Jurkat, Clone E6-1 (cell line): ENCODE data around the gene CHRDL2.

DNA sequence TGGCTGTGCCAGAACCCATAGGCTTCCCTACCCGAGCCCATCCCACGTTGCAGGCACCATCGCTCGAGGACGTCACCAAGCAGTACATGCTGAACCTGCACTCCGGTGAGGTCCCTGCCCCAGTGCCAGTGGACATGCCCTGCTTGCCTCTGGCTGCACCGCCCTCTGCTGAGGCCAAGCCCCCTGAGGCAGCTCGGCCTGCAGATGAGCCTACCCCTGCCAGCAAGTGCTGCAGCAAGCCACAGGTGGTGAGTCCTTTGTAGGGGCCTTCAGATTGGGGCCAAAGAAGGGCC lies 3.5 kb downstream of the ARHGEF17 start:
- RRBS = no CpG with 5 or more reads among the region's 8 CpGs

DNA sequence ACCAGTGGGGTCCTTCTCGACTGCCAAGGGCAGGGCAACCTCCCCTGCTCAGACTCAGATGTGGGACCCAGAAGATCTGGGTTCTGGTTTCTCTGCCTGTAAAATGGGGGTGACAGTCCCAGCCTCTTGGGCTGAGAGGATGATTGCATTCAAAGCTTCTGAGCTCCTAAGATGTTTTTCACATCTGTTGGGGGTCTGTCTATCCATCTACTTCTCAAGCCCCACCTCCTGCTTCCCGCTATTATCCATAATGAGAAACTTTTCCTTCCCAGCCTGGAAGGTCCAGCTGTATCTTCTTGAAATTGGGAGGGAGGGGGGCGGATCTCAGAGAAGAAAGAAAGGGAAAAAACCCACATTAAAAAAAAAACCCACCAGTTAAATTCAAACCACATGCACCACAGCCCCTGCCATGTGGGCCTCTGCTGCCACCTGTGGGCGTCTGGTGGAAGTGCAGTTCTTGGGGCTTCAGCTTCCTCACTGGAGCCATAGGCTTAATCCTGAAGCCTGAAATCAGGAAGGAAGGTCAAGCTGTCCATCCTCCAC lies 27.2 kb downstream of the ARHGEF17 start:
- RRBS = no CpG with 5 or more reads among the region's 4 CpGs

GRCh38 chr11:73348482-73348961 lies 27.7 kb upstream of the RELT start:
- RRBS = no CpG with 5 or more reads among the region's 3 CpGs

GRCh38 chr11:73378898-73380055 lies 3.1 kb downstream of the RELT start:
- RRBS = no CpG with 5 or more reads among the region's 15 CpGs

GRCh38 chr11:73380189-73380609 lies 4.0 kb downstream of the RELT start:
- RRBS = no CpG with 5 or more reads among the region's 8 CpGs

GRCh38 chr11:73398127-73399006 lies 22.2 kb downstream of the RELT start:
- RRBS = no CpG with 5 or more reads among the region's 8 CpGs

DNA sequence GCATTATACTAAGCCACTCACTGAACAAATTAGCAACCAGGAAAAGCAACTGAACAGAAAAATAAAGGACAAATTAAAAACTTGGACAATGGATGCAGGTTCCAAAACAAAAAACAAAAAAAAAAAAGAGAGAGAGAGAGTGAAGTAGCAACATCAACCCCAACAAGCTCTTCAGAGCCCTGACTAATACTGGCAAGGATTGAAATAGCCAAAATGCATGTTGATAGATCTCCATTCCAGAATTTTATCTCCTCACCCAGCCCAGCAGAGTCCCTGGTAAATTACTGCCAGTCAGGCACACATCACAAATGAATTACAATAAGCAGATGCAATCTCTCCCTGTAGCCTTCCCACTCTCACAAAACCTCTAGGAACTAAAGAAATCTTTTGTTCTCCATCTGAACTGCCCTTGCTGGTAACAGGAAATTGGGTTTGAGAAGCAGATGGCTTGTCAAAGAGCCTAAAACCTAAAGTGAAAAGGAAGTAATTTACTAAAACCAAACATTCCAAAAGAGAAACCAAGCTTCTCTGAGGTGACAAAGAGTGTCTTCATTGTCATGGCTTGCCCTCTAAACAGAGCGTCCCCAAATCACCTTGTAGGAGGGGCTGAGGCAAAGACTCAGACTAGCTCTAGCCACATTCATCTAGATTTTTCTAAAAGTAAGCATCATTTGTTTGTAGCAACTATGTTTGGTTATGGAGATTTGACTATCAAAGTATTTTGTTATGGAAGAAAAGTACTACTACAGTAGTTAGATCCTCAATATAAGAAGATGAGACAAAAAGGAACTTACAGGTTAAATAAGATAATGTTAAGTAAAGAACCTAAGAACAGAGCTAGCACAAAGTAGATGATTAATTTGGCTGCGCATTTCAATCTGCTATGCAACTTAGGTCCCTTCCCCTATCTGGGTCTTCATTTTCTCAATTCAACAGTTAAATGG lies 59.4 kb downstream of the FAM168A start:
- RRBS = no CpG with 5 or more reads among the region's 2 CpGs

DNA sequence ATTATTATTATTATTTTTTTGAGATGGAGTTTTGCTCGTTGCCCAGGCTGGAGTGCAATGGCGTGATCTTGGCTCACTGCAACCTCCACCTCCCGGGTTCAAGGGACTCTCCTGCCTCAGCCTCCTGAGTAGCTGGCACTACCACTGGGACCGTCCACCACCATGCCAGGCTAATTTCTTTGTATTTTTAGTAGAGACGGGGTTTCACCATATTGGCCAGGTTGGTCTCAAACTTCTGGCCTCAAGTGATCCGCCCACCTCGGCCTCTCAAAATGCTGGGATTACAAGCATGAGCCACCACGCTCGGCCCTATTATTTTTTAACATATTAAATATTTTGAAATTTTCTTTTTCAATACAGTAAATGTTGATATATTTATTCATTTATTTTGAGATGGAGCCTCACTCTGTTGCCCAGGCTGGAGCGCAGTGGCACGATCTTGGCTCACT lies 5.9 kb downstream of the RAB6A start:
- RRBS = no CpG with 5 or more reads among the region's 11 CpGs

DNA sequence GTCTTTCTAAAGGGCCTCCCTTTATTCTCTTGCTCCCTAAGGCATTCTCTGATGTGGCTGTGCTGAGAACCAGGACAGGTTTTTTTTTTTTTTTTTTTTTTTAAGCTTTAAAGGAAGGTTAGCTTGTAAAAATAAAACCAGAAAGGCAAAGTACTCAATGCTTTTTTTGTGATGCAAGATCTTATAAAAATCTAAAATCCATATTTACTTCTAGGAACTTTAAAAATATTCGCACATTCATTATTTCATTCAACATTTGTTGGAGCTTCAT lies 2.8 kb upstream of the MRPL48 start:
- RRBS = no CpG with 5 or more reads among the region's 1 CpG

DNA sequence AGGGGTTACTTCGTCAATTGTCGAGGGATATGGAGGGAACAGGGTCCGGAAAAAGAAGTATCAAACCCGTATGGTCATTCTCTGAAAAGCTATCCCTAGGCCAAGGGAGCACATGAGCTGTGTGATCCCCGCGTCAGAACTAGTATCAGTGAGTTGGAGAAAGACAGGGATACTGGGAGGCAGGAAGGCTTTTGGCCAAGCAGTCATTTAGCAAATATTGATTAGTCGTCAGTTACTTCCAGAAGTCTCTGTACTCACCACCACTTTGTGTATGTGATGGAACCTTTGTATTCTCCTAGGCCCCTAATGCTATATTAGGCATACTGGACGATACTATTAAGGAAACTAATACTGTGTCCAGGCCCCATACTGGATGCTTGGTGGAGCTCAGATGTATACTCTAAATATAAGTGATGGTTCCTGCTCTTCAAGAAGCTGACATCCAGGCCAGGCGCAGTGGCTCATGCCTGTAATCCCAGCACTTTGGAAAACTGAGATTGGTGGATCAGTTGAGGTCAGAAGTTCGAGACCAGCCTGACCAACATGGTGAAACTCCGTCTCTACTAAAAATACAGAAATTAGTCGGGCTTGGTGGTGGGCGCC lies 461 bp downstream of the PAAF1 start:
- RRBS = no CpG with 5 or more reads among the region's 13 CpGs

DNA sequence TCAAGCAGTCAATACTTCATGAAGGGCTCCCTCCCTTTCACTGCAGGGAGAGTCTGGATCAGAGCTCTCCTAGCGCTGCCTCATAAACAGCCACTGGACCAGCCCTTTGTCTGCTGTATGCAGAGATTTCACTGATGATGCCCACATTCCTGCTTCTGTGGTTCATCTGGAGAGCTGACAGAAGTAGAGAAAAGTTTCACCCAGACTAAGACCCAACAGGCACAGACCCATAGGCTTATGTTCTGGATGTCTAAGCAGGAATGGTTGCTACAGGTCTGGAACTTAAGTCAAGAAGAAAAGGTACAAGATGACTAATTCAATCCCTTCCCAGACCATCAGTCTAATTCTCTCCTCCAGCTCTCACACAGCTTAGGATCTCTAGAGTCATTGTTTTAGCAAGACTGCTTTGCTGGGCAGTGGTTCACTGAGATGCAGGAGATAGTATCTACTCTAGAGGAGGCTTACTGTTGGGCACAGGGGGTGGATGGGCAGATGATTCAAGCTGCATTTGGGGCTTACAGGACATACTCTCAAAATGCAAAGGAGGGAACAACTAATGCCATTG lies 3.9 kb downstream of the UCP2 start:
- RRBS = no CpG with 5 or more reads among the region's 1 CpG

DNA sequence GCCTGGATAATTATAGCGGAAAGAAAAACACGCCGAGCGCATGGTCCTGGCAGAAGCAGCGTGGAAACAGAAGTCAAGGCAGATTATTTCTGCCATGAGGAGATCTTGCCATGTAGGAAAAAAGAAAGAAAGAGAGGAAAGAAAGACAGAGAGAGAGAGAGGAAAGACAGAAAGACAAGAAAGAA lies 1.2 kb upstream of the UCP2 start:
- RRBS = no CpG with 5 or more reads among the region's 5 CpGs

DNA sequence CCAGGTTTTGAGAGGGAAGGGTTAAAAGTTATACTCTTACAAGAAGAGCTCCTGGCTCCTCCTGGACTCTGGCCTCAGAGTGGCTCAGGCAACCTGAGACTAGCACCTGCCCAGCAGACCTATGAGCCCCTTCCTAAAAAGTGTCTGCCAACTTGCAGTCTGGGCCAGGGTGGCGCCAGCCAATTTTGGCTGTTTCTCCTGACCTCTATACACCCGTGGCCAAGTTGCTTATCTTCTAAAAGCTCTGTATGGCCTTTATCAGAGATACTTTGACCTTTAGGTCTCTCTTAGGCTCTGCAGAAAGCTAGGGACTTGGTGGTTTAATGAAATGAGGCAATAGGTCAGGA lies 10.2 kb upstream of the UCP3 start:
- RRBS = no CpG with 5 or more reads among the region's 2 CpGs

DNA sequence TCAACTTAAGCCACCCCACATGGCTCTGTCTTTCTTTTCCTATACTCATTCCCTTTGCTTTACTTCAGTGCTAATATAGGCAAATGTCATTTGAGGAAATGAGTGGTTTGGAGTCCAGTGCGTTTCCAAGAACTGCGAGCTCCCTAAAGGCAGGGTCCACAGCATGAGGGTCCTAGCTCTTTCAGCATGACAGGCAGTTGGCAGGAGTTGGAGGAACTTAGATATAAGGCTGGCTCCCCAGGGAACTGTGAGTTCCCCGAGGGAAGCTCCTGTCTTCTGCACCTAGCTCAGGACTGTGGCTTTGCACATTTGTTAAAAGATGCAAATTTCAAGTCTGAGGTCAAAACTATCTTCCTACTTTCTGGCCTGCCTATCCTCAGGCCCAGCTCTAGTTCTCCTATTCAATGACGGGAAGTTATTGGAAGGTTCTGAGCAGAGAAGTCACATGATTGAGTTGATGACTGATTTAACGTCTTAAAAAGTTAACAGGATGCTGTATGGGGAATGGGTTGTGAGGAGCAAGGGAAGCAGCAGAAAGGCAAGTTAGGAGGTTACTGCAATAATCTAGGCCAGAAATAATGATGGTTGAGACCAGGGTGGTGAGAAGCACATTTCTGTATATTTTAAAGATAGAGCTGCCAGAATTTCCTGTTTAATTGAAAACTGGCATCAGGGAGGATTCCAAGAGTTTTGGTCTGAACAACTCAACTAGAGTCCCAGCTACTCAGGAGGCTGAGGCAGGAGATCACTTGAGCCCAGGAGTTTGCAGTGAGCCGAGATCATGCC lies 11.7 kb upstream of the UCP3 start:
- RRBS = no CpG with 5 or more reads among the region's 6 CpGs

- RRBS = no CpG with 5 or more reads among the region's 5 CpGs
Measured at GRCh38 chr11:74069047-74069658, 60.3 kb upstream of the UCP3 start.

- RRBS = no CpG with 5 or more reads among the region's 5 CpGs
Measured at GRCh38 chr11:74333646-74334425, 22.4 kb upstream of the P4HA3 start.

GRCh38 chr11:74397695-74398205 lies 483 bp downstream of the PGM2L1 start:
- RRBS = 2% methylated on average over 10 of the region's 29 CpGs

- RRBS = no CpG with 5 or more reads among the region's 14 CpGs
Measured at GRCh38 chr11:74442830-74444178, 24.0 kb downstream of the KCNE3 start.

- RRBS = 74% methylated on average over 18 of the region's 99 CpGs
Measured at GRCh38 chr11:74730825-74731920, at the start of gene CHRDL2. TSS of gene CHRDL2 (minus strand) at chr11:74731426.